ENCODE data around the genes IL4R and SPNS1.

- RRBS, result 4% methylated on average over 29 of the region's 71 CpGs
Measured at GRCh38 chr16:27313307-27314061, at the start of gene IL4R. IL4R (plus strand) TSS chr16:27313974.

GRCh38 chr16:27322968-27323447 is 9.2 kb downstream of the IL4R start:
- RRBS, result no CpG with 5 or more reads among the region's 4 CpGs

- RRBS, result no CpG with 5 or more reads among the region's 8 CpGs
Measured at GRCh38 chr16:27335233-27336119, 21.7 kb downstream of the IL4R start.

DNA sequence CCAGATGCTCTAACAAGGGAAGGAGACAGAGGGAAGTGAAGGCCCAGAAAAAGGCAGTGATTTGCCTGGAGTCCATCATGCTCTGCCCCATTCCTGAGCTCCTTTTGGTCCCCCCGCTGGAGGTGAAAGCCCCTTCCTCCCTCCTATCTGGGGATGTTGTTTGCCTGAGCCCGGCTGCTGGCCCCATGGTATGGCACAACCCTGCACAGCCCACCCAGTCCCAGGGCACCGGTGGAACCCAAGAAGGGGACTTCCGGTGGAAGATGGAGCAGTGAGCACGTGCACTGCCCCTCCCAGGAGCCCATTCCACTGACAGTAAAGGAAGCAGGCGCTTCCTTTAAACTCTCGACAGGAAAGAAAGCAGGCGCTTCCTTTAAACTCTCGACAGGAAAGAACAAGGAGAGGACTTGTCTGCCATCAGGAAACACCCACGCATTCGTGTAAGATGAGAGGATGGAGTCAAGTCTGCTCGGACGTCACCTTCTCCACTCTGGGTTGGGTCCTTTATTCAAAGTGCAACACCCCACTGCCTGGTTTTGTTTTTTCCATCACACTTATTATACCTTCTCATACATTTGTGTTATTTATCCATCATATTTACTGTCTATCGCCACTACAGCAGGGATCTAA is 53.7 kb downstream of the IL21R start:
- RRBS, result 56% methylated on average over 2 of the region's 14 CpGs

- RRBS, result no CpG with 5 or more reads among the region's 9 CpGs
Measured at GRCh38 chr16:27517950-27518601, 31.6 kb downstream of the GTF3C1 start.

- RRBS, result no CpG with 5 or more reads among the region's 8 CpGs
Measured at GRCh38 chr16:27625157-27625975, 75.4 kb downstream of the KATNIP start.

- RRBS, result no CpG with 5 or more reads among the region's 14 CpGs
Measured at GRCh38 chr16:28111599-28112565, 48.4 kb upstream of the GSG1L start.

DNA sequence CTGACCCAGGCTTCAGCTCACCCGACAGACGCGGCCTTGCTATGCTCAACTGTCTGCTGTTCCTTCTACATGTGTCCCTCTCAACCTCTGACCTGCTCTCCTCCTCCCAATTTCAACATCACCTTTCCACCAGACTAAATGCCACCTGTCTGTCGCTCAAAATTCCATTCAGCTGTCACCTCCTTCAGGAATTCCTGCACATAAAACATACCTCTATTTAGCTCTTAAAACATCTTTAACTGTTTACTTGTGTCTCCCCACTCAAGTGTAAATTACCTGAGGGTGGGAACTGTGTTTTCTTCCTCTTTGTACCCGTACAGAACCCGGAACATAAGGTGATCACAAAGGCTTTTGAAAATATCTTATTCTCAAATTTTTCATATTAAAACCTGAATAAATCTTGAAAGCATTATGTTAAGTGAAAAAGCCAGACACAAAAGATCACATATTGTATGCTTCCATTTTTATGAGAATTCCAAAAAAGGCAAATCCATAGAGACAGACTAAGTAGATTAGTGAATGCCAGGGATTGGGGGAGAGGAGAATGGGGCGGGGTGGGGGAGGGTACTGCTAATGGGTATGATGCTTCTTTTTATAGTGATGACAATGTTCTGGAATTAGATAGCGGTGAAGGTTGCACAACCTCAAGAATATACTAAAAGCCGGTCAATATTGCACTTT is 44.2 kb downstream of the XPO6 start:
- RRBS, result no CpG with 5 or more reads among the region's 9 CpGs

DNA sequence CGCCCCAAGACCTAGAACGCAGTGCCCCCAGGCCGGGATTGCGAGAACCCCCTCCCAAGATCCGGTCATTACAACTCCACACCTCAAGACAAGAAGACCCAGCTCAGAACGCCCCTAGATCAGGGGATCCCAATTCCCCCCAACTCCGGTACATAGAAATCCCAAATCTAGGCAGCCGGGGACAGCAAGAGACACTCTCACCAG is 497 bp downstream of the SBK1 start:
- RRBS, result 2% methylated on average over 2 of the region's 8 CpGs

- RRBS, result no CpG with 5 or more reads among the region's 12 CpGs
Measured at GRCh38 chr16:28311993-28312278, 19.6 kb downstream of the SBK1 start.

- RRBS, result 80% methylated on average over 4 of the region's 27 CpGs
Measured at GRCh38 chr16:28497076-28497952, 2.9 kb downstream of the APOBR start.

DNA sequence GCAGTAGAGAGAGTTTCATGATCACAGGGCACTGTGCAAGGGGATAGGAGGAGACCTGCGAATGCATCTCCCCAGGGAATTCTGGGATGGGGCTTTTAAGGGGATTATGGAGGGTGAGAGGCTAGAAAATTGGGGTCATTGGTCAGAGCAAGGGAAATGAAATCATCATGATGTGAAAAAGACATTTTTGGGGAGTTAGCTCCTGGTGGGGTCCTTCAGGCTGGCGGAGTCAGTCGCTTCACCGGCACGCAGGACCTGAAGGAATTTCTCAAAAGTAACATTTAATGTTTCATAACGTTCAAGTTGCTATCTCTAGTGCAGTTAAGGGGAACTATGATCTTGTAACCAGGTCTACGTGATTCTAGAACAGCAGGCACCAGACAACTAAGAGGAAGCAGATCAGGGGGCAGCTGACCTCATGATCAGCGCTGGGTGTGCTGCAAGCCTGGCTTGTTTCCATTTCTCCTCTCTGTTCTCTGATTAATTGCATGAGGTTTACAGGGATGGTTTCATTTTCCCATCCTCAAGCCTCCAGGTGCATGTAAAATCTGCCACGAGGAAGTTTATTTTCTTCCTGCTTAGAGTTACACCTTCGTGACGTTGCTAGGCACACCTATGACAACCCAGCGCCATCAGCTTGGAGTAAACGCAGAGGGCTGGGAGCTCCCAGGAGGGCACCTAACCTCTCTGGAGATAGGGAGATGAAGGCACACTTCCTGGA is 4.2 kb upstream of the NUPR1 start:
- RRBS, result no CpG with 5 or more reads among the region's 13 CpGs

- RRBS, result no CpG with 5 or more reads among the region's 21 CpGs
Measured at GRCh38 chr16:28835044-28835822, 10.9 kb downstream of the TUFM start.

DNA sequence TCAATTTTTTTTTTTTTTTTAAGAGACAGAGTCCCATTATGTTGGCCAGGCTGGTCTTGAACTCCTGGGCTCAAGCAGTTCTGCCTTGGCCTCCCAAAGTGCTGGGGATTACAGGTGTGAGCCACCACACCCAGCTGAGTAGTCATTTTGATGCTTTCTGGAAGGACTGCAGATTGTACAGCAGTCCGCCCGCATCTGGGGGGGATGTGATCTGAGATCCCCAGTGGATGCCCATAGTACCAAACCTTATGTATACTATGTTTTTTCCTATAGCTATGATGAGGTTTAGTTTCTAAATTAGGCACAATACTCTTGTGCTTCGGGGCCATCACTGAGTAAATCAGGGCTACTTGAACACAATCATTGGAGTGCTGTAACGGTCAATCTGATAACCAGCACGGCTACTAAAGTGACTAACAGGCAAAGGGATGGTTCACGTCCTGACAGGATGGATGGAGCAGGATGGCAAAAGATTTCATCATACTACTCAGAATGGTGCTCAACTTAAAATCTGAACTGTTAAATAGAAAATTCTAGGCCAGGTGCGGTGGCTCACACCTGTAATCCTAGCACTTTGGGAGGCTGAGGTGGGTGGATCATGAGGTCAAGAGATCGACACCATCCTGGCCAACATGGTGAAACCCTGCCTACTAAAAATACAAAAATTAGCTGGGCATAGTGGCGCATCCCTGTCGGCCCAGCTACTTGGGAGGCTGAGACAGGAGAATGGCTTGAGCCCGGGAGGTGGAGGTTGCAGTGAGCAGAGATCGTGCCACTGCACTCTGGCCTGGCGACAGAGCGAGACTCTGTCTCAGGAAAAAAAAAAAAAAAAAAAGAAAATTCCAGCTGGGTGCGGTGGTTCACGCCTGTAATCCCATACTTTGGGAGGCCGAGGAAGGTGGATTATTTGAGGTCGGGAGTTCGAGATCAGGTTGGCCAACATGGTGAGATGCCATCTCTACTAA is 7.1 kb downstream of the TUFM start:
- RRBS, result no CpG with 5 or more reads among the region's 19 CpGs

- RRBS, result no CpG with 5 or more reads among the region's 19 CpGs
Measured at GRCh38 chr16:28873345-28873891, 4.9 kb upstream of the ATP2A1 start.

DNA sequence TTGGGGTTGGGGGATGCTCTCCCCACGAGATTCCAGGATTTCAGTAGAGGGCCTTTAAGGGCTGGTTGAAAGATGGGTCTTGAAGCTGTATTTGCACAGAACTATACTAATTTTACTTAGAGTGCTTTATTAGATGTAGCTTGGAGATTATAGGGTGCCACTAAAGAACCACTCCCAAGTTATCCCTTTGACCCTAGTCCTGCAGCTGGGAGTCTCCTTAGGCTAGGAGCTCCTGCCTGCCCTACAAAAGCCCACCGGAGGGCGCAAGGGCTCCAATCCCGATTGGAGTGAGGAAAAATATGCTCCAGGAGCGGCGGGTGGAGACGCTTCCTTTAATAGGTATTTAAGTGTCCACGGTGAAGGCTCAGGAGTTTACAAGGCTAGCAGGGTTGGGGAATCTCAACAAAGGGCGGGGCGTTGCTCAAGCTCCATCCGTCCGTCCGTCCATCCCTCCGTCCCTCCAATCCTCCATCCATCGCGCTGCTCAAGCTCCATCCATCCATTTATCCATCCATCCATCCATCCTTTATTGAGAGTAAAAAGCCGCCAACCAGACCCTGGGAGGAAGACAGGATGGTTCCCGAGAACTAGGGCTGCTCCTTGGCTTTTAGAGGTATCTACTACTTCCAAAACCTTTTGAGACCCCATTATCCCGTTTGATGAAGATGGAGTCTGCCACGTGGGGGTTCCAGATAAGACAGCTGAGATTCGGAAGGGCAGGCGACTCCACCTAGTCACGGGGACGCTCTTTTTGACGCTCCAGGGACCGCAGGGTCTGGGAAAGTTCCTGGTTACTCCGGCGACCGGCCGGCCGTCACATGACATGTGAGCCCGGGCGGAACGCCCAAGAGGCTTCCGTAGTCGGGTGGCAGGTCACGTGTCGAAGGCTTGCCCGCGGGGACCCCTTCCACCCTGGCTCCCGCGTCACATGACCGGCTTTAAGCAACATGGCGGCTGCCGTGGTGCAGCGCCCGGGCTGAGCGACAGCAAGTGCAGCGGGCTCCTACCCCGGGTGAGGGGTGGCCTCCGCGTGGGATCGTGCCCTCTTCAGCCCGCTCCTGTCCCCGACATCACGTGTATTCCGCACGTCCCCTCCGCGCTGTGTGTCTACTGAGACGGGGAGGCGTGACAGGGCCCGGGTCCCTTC is at the start of gene SPNS1:
Gene SPNS1 (plus strand): TSS at position 927 of the 1,147 bp plus-strand sequence.
- RRBS, result 4% methylated on average over 7 of the region's 63 CpGs

DNA sequence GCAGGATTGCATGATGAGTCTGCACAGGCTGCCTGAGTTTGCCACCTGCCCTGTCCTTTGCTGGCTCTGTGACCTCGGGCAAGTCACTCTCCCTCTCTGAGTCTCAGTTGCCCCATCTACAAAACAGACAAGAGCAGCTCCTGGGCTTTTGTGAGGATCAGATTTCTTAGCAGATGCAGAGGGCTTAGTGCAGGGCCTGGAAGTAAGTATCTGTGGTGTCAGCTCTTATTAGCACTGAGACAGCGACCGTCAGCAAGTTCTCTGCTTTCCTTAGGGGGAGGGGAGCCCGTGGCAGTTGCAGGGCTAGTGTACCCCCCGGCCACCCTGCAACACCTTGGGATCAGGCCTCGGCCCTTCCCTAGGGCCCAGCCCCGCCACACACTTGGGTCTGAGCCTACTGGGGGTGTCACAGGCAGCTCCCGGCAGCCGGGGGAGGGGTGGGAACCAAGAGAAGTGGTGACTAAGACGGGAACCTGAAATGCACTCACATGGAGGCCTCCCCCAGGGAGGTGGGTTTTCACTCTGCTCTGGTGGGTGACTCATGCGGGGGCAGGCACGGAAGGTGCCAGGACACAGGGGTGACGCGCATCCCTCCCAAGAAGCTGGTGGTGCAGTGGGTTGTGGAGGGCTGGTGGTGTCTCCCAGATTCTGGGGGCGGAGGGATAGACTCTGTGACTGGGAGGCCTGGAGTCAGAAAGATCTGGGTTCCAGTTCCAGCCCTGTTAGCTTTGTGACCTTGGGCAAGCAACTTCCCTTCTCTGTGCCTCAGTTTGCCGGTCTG is 44.3 kb downstream of the LAT start:
- RRBS, result no CpG with 5 or more reads among the region's 16 CpGs

- RRBS, result no CpG with 5 or more reads among the region's 7 CpGs
Measured at GRCh38 chr16:29146989-29147488, 162.2 kb downstream of the LAT start.

GRCh38 chr16:29147690-29148161 is 162.9 kb downstream of the LAT start:
- RRBS, result no CpG with 5 or more reads among the region's 11 CpGs

- RRBS, result 0% methylated on average over 1 of the region's 15 CpGs
Measured at GRCh38 chr16:29816969-29817362, 1.0 kb downstream of the PAGR1 start.